Sternocleidomastoid (tissue), 1 donor: ENCODE measurements around a stretch of chr16.

DNA sequence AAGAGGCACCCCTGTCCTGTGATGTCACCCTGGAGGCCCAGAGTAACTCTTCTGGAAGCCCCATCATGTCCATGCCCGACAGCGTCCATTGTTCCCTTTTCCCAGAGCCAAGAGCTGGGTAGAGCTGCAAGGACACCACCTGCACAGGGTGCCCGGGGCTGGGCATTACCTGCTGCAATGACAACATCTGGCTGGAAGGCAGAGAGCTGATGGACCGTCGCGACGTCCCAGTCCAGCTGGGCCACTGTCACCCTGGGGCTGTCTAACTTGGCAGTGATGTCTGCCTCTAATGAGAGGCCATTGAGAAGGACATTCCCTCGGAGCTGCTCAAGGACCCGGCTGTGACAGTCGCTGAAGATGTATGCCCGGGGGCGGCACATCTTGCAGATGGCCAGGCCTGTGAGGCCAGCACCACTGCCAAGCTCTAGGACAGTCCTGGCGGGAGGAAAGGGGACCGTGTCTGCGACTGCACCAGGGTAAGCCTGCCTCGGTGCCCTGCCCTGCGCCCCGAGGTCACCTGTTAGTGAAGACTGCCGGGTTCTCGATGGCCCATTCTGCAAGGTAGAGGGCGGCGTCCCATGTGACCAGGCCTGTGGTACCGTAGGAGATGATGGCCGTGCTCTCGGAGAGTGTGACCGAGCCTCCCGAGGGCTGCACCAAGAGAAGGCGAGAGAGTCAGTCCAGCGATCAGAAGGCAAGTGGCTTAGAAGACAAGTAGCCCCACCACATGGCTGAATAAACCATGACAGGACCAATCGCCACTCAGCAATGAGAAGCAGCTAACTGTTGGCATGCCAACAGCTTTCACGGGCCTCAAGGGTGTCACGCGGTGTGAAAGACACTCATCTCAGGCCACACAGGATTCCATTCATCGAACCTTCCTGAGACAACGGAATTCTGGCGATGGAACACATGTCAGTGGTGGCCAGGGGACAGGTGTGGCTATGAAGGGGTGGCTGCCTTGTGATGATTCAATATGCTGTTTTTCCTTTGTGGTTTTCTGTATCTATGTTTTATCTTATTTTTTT is 7.4 kb downstream of the EEF2KMT start:
- PRO-cap: no peak

- PRO-cap: no peak
These were observed 1255.1 kb downstream of the TMEM114 start for GRCh38 chr16:7335168-7335732.

GRCh38 chr16:8582098-8582502 is 8.2 kb downstream of the TMEM114 start:
- PRO-cap: no peak

- PRO-cap: no peak
These were observed 5.8 kb upstream of the ABAT start for GRCh38 chr16:8668505-8669165.

DNA sequence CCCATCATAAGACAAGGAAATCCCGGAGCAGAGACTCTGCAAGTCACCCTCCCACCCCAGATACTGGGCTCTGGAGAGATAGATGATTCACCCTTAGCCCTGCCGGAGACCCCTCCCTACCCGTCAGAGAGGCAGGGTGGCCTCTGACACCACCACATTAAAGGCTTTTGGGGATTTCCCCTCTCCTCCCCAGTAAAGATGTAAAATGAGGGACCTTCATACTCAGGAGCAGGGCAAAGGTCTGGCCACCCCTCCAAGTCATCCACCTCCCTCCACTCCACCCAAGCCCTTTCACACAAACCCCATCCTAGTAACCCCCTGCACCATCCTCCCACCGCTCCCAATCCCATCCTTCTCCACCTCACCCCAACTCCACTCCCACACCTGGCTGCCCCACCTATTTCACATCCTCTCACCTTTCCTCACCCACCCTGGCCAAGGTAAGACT is 779 bp downstream of the ABAT start:
- PRO-cap: no peak

DNA sequence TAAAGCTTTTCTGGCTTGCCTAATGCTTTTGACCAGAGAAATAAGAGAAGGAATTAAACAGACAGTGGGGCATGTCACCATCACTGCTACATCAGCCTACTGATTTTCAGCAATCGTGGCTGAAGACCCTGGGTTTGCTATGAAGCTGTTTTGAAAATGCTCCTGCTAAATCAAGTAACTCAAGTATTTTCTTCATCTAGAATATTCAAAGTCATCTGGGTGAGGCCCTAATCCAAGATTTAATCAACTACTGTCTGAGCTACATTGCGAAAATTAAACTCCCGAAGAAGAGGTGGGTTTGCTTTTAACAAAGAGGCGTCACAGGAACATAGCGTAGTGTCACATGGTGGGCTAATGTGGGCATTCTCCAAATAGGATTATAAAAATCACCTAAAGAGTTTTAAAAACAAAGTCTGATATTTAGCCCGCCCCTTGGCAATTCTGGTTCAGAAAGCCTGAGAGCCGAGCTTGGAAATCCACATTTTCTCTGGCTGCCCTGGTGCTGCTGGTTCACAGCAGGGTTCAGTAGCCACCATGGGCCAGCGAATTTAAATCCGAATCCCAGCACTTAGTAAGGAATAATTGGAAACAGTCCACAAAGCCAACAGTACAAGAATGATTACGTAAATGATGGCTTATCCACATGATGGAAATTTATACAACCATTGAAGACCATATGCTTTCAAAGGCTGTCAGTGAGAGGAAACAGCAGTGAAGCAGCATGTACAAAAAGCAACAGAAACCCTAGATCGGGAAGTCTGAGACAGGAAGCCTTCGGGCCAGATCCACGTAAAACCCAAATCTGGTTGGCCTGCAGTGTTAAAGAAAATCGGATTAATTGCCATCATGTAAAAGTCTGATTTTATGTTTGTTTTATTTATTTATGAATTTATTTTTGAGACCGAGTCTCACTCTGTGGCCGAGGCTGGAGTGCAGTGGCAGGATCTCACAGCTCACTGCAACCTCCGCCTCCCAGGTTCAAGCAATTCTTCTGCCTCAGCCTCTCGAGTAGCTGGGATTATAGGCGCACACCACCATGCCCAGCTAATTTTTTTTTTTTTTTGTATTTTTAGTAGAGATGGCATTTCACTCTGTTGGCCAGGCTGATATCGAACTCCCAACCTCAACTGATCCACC is 8.8 kb downstream of the PMM2 start:
- PRO-cap: no peak

DNA sequence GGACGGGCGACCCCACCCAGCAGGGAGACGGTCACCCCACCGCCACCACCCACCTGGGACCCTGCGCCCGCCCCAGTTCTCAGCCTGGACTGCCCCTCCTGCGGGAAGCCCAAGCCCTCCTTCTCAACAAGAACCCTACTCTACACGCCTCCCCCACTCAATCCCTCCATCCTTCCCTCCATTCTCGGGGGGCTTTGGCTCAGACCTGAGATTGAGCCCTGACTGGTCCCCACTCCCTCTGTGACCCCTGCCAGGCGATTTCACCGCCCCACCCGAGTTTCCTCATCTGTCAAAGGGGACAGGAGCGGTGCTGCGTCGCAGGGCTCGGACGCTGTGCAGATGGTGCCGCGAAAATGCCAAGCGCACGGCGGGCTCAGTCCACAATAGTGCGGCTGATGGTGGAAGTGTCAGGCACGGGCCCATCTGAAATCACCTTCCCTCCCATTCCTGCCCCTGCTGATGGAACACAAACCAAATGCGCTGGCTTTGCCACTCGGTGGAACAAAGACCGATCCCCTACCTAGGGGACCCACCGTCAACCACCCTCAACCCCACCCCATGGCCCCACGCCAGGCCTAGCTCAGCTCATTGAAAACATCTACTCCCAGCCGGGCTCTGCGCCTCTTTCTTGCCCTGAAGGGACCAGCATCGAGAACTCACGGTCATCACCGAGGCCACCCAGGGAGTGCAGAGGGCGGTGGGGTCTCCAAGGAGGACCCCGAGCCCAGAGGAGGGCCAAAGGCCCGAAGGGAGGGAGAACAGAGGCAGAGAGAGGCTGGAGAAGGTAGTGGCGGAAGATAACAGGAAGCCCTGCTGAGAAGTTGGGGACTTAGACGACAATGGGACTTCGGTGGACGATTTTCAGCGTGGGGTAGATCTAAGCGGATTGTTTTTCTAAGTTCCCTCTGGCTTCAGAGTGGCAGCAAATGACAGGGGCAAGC is 1.5 kb downstream of the CARHSP1 start:
- PRO-cap: bidirectional peak, plus-strand start at position 301 of the sequence, minus-strand start at position 196 of the sequence

GRCh38 chr16:8903076-8903659 is 21.0 kb downstream of the LITAFD start:
- PRO-cap: no peak

- PRO-cap: no peak
These were observed 36.1 kb downstream of the LITAFD start for GRCh38 chr16:8918163-8918660.

GRCh38 chr16:8938898-8939496 is 24.7 kb downstream of the USP7 start:
- PRO-cap: no peak

GRCh38 chr16:9061182-9061961 is 30.1 kb upstream of the HAPSTR1 start:
- PRO-cap: no peak

DNA sequence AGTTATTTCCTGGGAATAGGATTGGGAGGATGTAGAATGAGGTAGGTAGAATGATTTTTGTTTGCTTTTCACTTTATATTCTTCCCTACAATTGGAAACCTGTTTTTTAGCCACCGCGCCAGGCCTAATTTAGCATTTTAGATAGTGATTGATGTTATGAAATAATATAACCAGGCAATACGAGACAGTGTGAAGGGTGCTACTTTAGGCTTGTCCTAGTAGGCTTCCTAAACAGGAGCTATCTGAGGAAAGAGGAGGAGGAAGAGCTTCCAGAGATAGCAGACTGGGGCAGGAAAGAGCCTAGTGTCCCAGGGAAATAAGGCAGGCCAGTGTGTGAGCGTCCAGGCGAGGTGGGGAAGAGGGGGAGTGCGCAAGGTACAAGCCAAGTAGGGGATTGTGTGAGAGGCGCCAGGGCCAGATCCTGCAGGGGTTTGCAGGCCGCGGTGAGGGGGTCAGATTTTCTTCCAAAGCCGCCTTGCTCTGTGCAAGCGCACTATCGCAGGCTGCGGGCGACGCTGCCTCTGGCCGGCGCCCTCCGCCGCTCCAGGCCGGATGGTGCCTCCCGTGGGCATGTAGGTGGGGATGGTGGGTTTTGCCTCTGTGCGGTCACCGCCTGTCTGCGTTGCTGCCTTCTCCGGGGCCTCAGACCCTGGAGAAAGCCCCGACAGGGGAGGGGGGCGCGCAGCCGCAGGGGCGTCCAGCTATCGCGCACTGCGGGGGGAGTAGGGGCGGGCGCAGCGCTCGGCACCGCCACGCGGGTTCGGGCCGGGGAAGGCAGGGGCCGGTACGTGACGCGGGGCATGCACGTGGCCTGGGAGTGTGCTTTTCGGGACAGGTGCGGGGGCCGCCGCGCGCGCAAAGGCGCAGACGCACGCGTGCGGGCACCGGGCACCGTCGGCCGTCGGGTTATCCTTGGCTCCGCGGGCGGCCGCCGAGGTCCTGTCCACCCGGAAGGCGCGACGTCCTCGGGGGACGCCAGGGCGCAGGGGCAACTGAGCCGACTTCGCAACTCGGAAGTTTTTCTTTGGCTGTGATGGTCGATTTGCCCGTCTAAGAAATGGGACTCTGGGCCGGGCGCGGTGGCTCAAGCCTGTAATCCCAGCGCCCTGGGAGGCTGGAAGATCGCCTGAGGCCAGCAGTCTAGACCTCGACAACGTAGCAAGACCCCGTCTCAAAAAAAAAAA is 1.3 kb upstream of the HAPSTR1 start:
- PRO-cap: unidirectional peak, plus-strand start at position 493 of the sequence; bidirectional peak, plus-strand start at position 834 of the sequence, minus-strand start at position 673 of the sequence; bidirectional peak, plus-strand start at position 864 of the sequence, minus-strand start at position 908 of the sequence

DNA sequence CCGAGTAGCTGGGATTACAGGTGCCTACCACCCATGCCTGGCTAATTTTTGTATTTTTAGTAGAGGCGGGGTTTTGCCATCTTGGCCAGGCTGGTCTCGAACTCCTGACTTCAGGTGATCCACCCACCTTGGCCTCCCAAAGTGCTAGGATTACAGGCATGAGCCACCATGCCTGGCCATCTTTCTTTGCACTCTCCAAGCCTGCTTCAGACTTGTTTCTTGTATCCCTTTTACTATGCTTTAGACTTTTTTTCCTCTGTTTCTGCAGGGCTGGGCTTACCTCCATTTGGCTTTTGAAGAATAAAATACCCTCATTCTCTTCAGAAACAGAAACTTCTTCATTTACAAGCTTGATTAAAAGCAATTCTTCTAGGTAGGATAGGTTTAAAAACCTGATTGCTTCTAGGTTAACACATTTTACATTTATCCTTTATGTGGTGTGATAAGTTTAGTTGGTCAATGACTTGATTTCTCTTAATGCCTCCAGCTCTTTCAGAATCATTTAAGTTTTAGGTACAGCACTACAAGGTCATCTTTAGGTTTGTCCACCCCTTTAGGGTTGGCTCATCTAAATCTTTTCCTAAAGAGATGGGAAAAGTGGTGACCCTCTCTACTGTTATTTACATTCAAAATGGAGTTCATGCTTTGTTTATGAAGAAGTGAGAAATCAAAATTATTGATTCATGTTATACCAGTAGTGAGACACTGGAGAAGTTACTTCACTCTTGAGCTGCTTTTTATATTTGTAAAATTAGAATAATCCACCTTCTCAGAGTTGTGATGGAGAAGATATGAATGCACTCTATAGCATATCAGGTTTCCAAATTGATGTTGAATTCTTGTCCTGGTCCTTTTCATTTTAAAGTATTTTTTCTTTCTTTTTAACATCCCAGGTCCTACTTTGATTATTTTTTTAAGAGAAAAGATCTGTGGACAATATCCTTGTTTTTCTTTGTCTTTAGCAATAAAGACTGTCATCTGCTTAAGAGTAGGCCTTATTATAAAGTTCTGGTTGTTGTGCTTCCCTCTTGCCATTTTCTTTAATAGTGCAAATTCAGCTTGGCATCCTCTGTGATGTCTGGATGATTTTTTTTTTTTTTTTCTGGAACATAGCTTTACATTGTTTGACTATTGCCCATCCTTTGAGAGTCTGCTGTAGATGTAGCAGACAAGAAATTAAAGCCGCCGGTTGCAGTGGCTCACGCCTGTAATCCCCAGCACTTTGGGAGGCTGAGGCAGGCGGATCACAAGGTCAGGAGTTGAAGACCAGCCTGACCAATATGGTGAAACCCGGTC is 9.7 kb downstream of the HAPSTR1 start:
- PRO-cap: no peak

- PRO-cap: no peak
These were observed 216.8 kb downstream of the HAPSTR1 start for GRCh38 chr16:9308144-9308698.

- PRO-cap: no peak
These were observed 1.1 kb downstream of the ATF7IP2 start for GRCh38 chr16:10386694-10387692.

- PRO-cap: no peak
These were observed 87.9 kb downstream of the EMP2 start for GRCh38 chr16:10492095-10493227.

DNA sequence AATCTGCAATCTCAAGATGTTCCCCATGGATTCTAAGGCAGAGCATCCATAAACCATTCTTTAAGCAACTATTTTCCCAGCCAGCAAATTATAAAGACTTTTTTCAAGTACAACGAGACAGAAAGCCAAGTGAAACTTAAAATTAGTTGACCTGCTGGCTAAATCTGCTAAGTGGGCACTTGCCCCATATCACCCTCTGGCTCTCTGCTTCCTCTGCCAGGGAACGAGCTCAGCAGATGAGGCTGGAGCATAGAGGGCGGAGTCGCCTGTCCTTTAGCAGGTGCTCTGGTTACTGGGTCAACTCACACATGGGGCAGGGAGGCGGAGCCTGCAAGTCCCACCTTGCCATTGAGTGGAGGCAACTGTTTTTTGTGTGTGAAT is 62.6 kb downstream of the EMP2 start:
- PRO-cap: no peak

GRCh38 chr16:10579395-10580440 is 680 bp downstream of the EMP2 start:
- PRO-cap: unidirectional peak, plus-strand start at chr16:10579775; bidirectional peak, plus-strand start at chr16:10580154, minus-strand start at chr16:10580049; bidirectional peak, plus-strand start at chr16:10580312, minus-strand start at chr16:10580237

DNA sequence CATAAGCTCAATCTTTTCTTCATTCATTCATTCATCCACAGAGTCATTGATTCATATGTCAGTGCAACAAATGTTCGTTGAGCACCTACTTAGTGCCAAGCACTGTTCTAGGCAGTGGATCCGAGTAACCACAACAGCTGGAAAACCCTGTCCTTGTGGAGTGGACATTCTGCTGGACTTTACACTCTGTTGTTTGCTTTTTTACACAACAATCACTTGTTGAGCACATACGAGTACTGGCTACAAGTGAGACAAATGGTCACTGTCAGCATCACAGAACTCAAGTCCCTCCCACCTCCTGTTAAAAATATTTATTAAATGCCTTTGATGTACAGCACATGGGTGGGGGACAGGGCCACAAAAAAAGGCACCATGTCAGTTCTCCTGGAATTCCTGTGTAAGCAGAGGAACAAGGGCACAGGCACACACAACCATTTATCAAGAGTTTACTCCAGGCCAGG is 46.9 kb downstream of the TEKT5 start:
- PRO-cap: no peak

GRCh38 chr16:10829515-10829877 is 10.9 kb upstream of the TVP23A start:
- PRO-cap: no peak